T47D (cell line): ENCODE data around the genes EBLN1 and PTF1A.

GRCh38 chr10:20831183-20831709 is 65.9 kb downstream of the NEBL start:
- RRBS = no CpG with 5 or more reads among the region's 5 CpGs

GRCh38 chr10:21041580-21042480 is 144.7 kb upstream of the NEBL start:
- RRBS = no CpG with 5 or more reads among the region's 12 CpGs

GRCh38 chr10:21212160-21212798 is 313.2 kb downstream of the SKIDA1 start:
- RRBS = no CpG with 5 or more reads among the region's 11 CpGs

- RRBS = 81% methylated on average over 9 of the region's 63 CpGs
Measured at GRCh38 chr10:21509327-21510272, 15.9 kb downstream of the SKIDA1 start.

DNA sequence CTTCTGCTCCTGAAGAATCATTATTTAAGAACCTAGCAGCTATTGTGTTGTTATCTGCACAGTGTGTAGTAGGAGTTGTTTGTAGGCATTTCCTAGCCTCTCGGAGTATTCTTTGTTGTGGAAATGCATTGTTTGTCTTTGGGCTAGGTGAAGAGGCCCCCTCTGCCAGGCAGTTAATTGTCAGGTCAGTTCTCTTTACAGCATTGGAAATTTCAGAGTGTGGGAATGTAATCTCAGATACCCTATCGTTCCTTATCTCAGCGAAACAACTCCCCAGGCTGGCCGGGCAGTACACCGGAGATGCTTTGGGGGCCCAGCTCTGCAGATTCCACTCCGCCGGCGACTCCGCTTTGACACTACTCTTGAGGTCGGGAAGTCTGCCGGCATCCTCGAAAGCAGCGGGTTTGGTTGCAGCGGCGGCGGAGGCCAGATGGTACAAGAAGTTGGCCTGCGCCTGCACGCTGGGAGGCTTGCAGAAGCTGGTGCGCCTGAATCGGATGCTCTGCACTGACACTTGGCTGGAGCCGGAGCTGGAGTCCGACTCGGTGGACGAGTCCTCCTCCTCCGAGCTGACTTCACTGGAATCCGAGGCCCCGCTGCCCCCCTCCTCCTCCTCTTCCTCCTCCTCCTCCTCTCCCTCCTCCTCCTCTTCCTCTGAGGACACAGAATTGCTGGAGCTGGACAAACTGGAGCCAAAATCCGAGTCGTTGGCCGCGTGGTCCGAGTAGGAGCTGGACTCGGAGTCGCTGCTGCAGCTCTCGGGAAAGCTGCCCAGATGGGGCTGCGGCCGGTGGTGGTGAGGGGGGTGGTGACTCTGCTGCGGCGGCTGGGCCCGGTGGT is 9.3 kb downstream of the SKIDA1 start:
- RRBS = 3% methylated on average over 5 of the region's 40 CpGs

DNA sequence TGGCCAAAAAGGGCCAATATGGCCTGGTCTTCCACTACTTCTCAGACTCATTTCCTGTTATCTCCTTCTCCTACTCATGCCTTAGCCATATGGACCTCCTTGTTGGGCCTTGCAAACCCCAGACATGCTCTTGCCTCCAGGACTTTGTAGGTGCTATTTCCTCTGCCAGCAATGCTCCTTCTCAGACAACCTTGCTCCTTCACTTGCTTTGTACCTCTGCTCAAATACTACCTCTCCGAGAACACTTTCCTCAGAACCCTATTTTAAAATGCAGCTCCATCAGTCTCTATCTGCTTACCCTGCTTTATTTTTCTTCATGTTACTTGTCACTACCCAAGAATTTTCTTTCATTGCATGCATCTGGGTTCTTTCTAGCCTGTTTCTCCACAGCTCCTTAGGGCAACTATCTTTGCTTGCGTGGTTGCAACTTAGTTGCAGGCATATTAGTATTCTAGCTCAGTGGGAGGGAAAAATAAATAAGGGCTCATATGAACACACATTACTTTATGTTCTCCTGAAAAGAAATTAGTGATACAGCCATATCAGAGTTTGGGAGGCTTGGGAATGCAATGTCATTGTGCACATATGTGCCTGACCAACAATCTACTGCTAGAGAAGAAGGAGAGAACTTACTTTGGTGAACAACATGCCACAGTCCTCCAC is 205.0 kb downstream of the DNAJC1 start:
- RRBS = no CpG with 5 or more reads among the region's 2 CpGs

DNA sequence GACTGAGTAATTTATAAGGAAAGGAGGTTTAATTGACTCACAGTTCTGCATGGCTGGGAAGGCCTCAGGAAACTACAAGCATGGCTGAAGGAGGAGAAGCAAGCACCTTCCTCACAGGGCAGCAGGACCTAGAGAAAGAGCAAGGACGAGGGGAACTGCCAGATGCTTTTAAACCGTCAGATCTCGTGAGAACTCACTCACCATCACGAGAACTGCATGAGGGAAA is at the start of gene EBLN1:
Gene EBLN1, minus strand, starts transcription at position 141 of the 226 bp plus-strand sequence.
- RRBS = no CpG with 5 or more reads among the region's 4 CpGs

DNA sequence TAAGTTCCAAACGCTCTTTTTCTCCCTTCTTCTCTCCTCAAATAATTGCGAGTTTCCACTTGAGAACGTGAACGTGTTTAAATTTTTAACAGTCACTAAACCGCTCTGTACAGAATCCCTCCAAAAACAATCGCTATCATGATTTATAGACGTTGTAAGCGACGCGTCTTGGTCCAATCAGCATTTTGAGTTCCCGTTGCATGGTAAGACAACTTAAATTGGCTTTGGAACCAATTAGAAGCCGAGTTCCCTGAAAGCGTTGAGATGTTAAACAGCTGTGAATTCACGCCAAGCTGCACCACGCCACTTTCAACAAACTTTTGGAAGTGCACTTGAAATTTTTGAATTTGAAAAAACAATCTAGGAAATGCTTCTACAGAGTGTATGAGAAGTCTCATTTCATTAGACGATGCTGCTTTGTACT is 12.6 kb upstream of the EBLN1 start:
- RRBS = no CpG with 5 or more reads among the region's 16 CpGs

GRCh38 chr10:22252298-22253229 is 34.7 kb upstream of the EBLN1 start:
- RRBS = 93% methylated on average over 39 of the region's 96 CpGs

- RRBS = 98% methylated on average over 19 of the region's 23 CpGs
Measured at GRCh38 chr10:22253230-22253461, 35.3 kb upstream of the EBLN1 start.

DNA sequence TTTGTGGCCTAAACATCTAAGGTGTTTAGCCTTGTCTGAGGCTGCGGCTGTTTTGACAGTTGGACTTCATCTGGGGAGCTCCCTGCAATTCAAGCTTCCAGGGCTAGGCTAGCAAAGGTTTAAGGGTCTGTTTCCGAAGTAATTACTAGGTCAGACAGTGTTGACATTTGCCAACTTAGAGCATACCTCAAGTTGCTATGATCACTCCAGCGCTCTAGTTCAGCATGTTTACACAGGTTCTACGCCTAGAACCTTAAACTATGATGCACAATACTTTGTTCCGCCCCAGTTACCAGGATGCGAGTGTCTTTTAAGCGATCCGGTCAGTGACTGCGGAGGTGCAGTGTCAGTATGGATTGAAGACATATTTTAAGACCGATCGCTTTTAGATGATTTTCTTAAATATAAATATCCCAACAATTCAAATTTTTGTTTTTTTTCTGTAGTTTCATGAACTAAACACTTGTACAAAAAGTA is 693 bp downstream of the COMMD3 start:
- RRBS = no CpG with 5 or more reads among the region's 11 CpGs

DNA sequence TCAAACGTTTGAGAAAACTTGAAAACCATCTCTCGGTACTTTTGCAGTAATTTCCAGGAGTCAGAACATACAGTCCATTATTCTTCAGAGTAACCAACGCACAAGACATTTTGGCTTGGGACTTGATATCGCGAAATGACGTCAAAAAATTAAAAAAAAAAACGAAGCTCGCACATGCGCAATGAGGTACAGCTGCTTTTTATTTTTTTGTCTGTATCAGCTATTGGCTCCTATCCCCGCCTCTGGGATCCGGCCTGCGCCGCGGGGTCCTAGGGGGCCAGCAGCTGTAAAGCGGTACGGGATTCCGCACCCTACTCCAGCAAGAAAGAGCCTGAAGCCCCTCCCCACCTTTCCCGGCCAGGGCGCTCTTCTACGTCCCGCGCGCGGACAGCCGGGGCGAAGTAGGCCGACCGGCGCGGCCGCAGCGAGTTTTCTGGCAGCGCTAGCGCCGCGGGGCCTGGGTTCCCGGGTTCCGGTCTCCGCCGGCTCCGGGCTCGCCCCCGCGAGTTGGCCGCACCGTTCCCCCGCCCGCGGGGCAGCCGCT is 5.0 kb upstream of the SPAG6 start:
- RRBS = 1% methylated on average over 32 of the region's 50 CpGs

- RRBS = no CpG with 5 or more reads among the region's 3 CpGs
Measured at GRCh38 chr10:22438465-22438979, 93.2 kb downstream of the SPAG6 start.

GRCh38 chr10:22550379-22551063 is 163.9 kb downstream of the PIP4K2A start:
- RRBS = no CpG with 5 or more reads among the region's 9 CpGs

DNA sequence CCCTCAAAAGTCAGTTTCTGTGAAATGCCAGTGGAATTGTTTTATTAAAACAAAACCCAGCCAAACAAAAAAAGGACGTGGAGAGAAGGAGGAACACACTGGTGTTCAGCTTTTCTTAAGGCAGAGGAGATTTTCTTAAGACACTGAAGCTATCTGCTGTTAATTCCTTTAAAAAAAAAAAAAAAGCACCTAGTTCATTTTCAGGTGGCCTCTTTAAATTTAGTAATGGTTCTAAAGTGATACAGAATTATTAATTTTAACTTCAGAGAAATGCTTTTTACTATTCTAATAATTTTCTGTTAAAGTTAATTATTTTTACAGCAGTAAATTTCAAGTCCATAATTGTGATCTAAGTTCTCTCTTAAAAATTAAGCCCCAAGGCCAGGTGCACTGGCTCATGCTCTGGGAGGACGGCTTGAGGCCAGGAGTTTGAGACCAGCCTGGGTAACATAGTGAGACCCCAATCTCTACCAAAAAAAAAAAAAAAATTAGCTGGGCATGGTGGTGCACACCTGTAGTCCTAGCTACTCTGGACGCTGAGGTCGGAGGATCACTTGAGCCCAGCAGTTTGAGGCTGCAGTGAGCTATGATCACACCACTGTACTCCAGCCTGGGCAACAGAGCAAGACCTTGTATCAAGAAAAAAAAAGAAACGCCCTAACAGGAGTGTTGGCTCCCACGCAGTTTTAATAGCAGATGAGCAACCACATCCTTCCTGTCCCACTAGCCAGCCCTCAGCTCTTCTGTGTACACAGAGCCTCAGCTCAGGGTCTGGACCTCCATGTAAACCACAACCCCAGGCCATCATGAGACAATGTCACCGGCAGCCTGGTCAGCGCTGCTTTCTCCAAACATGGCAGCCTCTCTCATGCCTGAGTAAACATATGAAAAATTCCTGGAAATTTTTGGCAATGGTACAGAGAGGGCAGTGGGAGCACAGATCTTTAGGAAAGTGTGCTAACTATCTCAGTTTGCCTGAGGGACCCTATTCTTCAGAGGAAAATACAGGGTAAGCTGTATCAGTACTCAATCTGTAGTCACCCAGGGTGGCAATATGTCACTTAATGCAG is 108.4 kb downstream of the PIP4K2A start:
- RRBS = no CpG with 5 or more reads among the region's 8 CpGs

- RRBS = no CpG with 5 or more reads among the region's 4 CpGs
Measured at GRCh38 chr10:22618104-22618811, 96.1 kb downstream of the PIP4K2A start.

- RRBS = 43% methylated on average over 4 of the region's 10 CpGs
Measured at GRCh38 chr10:22849337-22849959, 78.4 kb upstream of the ARMC3 start.

GRCh38 chr10:23121016-23121725 is 25.8 kb downstream of the MSRB2 start:
- RRBS = no CpG with 5 or more reads among the region's 8 CpGs

DNA sequence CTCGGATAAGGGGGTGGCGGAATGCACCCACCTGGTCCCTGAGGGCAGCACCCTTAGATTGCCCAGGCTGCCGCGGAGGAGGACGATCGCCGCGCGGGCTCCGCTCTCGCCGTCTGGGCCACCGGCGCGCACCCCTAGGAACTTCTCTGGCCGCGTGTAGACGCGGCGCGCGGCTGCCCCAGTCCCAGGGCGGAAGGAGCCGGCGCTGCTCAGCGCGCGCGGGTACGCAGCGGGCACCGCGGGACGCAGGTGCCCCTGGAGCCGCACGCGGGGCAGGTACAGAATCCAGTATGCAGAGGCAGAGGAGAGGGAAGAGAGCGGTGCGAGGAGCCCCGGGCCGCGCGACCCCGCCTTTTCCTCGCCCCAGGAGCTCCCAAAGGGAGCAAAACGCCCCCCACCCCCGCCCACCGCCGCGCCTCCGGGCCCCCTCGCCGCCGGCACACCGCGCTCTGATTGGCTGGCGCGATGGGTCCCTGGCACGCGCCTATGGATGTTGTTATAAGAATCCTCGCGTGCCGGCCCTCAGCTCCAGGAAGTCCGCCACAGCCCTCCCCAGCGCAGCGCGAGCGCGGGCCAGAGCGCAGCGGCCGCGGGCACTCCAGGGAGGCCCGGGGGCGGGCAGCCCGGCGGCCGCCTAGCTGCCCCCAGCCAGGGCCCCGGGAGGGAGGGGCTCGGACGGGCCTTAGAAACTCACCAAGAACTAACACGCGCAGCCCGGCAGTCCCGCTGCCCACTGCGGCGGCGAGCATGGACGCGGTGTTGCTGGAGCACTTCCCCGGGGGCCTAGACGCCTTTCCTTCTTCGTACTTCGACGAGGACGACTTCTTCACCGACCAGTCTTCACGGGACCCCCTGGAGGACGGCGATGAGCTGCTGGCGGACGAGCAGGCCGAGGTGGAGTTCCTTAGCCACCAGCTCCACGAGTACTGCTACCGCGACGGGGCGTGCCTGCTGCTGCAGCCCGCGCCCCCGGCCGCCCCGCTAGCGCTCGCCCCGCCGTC is at the start of gene PTF1A:
Gene PTF1A, plus strand, starts transcription at position 529 of the 1,001 bp plus-strand sequence.
- RRBS = 35% methylated on average over 49 of the region's 117 CpGs

DNA sequence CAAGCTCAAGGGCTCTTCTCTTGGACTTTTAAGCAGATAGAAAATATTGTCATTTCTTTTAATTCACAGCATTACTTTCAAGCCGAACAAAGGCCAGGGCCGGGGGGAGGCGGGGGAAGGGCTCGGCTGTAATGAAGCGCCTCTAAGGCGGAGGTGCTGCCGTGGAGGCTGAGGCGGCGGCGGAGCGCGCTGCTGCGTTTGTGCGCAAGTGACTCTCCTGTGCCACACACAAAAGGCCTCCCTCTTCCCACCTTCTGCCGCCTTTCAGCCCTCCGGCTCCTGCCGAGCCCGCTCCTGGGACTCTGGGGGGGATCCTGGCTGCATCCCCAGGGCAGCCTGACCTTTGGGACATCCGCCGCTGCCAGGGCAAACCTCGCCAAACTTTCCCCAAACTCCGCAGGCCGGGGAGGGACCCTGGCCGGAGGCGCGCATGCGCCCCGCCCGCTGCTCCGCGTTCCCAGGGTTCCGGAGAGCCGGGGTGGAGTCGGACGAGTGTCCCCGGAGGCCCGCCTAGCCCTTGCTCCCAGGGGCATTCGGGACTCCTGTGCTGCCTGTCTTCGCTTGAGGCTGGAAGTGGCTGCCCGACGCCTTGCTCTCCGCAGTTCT is 6.7 kb downstream of the PTF1A start:
- RRBS = 55% methylated on average over 9 of the region's 42 CpGs